Aortic smooth muscle cell (primary cell): Measurements from ENCODE around the genes CRYAB, HSPB2, C11orf52 and IL18.

GRCh38 chr11:110362874-110363749 lies 66.6 kb upstream of the FDX1 start:
- RRBS, result no CpG with 5 or more reads among the region's 7 CpGs

DNA sequence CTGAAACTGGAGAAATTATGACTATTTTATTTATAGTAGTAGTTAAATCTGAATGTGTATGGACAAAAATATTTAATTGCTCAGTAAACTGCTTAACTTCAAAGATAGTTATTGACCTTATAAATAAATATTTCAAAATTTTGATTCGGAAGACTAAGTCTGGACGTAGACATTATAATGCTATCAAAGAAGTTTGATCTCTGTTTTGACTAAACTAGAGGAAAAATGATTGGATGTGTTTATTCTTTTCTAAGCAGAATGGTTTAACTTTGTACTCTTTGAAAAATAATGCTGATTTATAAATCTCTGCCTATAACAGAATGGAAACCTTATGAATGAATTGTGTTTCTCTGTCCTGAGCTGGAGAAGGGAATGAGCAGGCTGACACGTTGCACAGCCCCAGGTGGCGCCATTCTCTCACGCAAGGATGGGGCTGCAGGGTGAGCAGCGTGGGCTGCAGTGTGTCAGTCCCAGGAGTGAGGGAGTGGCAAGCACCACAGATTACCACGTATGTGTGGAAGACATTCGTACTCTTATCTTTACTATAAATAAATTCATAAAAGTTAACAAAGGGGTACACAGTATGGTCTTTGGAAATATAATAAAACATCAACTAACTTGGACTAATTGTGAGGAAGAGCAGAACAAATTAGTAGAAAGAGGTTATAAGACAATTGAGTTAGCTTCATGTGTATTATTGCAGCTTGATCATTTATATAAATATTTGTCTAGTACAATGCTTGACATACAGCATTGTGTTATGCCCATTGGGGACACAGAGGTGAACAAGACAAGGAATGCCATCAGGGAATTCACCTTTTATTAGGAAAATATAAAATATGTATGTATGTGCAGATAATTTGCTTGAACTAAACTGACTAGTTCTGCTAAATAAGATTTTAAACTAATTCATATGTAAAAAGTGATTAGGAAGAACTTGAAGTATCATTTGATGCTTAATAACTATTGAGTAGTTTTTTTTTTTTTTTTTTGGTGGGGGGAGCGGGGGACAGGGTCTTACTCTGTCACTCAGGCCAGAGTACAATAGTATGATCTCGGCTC lies 33.5 kb downstream of the FDX1 start:
- RRBS, result no CpG with 5 or more reads among the region's 10 CpGs

GRCh38 chr11:110522256-110522695 lies 92.5 kb downstream of the FDX1 start:
- RRBS, result no CpG with 5 or more reads among the region's 4 CpGs

- RRBS, result no CpG with 5 or more reads among the region's 5 CpGs
Measured at GRCh38 chr11:111120635-111121096, 124.9 kb upstream of the POU2AF2 start.

- RRBS, result no CpG with 5 or more reads among the region's 14 CpGs
Measured at GRCh38 chr11:111378150-111379078, 661 bp downstream of the POU2AF1 start.

- RRBS, result no CpG with 5 or more reads among the region's 10 CpGs
Measured at GRCh38 chr11:111416892-111417556, 37.9 kb upstream of the POU2AF1 start.

GRCh38 chr11:111602993-111603925 lies 1.0 kb downstream of the SIK2 start:
- RRBS, result under 1% methylated on average over 19 of the region's 37 CpGs

DNA sequence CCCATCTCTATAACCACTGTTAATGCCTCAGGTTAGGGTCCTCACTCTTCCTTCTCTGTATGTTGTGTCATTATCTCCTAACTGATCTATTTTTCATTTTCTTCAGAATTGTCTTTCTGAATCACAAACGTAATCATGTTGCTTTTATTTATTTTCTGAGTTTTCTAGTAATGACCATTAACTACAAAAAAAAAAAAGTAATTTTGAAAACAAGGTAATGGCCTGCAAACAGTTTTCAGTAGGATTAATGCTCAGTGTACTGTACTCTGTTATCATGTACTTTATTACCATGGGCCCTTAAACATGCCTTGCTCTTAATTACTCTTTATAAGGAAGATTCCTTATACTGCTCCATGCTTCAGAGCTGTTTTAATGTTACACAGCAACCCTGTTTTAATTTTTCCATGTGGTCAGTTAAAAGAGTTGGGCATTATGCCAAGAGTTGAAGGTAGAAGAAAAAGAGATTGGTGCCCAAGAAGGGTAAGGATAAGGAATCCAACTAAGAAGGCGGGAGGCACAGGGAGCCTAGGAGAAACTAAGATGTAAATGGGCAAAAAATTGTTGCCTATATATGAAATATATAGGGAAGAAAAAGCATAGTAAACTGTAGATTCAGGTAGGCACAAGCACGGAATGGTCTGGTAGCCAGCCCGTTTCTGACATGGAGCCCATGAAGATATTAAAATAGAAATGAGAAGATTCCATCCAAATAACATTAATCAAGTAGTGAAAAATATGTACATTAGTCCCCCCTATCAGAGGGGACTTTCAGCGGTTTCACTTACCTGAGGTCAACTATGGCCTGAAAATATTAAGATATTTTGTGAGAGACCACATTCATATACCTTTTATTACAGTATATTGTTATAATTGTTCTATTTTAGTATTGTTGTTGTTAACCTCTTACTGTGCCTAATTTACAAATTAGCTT lies 24.5 kb downstream of the SIK2 start:
- RRBS, result no CpG with 5 or more reads among the region's 5 CpGs

GRCh38 chr11:111630062-111631009 lies 28.1 kb downstream of the SIK2 start:
- RRBS, result no CpG with 5 or more reads among the region's 2 CpGs

DNA sequence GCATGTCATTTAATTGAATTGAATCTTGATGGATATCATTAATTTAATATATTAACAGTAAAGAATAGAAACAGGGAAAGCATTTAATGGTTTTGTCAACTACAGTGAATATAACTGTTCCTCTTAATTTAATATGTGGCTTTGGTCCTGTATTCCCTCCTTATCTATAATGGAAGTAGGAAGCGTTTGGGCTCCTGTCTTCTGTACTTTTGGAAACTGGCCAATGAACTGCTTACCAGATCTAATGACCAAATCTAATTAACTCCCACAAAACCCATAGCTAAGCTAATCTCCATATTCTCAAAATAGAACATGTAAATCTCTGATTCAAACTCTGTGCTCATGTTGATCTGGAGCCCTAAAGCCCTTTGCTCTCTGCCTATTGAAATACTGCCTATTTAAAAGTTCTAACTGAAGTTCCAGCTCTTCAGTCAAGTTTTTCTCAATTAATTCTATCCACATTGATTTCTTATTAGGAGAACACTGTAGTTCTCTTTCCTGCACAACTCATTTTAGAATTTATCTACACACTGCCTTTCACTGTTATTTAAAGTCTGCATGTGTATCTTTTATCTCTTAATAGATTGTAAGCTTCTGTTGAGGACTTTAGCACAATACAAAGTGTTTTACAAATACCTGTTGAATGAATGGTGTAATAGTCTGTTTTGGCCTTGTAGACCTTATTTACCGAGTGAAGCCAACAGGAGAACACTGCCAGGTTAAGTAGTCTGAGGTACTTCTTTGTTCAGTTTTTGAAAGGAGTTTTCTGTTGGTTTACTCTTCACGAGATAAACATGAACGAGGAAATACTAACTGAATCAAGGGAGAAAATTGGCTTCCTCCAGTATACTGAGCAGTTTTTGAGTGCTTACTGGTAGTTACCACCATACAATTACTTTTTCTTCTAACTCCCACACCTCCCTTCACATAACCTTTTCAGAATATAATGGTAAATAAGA lies 30.8 kb downstream of the SIK2 start:
- RRBS, result no CpG with 5 or more reads among the region's 4 CpGs

DNA sequence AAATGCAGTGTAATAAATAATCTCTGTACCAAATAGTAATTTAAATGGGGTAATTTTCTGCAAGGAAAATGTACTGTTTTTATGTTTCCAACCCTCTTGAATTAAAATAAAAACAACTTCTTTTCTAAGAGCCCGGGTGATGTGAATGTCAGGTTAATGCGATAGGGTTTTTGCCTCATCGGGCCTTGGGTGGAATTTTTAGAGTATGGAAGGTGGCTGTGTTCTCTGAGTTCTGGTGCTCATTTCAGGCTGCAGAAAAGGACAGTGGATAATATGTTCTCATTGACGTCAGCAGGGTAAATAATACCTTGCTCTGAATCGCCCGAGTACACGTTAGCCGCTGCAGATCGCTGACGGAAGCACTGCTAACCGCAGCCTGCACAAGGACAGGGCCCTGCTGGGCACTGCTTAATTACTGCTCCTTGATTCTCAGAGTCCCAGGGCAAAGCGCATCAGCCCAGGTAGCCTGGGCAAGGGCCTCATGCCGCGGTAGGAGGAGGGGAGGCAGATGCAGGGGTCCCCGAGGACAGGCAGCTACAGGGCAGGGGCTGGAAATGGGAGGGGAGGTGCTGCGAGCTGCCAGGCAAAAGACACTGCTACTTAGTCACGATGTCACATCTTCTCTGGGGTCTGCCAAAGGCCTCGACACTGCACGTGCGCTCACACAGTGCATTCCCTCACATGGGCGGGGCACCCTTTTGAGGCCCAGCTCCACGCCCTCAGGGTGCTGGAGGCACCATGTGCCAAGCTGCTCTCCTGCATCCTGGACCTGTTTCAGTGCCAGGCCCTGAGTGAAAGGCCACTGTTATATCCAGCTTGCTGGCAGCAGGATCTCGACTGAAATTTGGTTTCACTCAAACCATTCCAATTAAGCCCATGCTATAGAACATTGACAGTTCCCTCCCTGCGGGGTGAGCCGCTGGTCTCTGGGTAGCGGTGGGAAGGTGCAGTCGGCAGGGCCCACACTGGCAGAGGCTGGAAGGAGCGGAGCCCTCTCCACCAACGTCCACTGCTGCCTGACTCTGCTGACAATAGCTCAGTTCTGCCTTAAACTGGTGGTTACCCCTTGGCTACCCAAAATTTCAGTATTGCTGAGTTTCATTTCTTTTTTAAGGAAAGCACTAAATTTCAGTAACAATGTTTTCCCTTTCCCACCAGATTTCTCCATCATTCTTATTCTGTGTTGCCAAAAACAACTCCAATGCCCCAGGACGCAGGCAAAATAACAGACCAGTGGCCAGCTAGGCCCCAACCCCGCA lies 35.0 kb downstream of the PPP2R1B start:
- RRBS, result no CpG with 5 or more reads among the region's 31 CpGs

GRCh38 chr11:111733972-111735036 lies 31.9 kb downstream of the PPP2R1B start:
- RRBS, result no CpG with 5 or more reads among the region's 13 CpGs

GRCh38 chr11:111819015-111819767 lies 52.2 kb downstream of the ALG9 start:
- RRBS, result no CpG with 5 or more reads among the region's 1 CpG

DNA sequence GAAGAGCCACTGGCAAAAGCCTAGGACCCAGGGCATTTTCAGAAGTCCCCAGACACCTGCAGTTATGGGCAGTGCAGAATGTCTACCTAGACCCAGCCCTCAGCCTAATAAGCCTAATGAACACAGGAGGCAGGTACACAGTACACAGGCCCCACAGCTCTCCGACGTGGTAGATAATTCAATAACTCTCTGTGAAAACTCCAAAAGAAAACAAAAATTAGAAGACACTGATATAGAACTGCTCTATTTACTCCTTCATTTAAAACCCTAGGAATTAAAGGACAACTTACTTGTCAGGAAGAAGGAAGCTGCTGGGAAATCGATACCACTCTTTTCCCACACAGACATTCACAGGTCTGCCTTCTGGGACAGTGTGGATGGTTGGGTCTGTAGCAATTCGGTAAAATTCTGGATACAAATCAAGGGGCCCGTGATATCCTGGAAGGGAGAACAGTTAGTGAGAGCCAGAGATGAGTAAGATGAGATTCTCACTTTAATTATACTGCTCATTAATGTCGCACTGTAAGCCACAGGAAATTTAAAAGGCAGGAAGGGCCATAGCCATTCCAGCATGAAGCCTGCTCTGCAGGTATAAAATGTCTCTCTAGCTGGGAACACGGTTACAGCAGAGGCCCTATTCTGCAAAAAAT lies 34.1 kb downstream of the ALG9 start:
- RRBS, result no CpG with 5 or more reads among the region's 7 CpGs

DNA sequence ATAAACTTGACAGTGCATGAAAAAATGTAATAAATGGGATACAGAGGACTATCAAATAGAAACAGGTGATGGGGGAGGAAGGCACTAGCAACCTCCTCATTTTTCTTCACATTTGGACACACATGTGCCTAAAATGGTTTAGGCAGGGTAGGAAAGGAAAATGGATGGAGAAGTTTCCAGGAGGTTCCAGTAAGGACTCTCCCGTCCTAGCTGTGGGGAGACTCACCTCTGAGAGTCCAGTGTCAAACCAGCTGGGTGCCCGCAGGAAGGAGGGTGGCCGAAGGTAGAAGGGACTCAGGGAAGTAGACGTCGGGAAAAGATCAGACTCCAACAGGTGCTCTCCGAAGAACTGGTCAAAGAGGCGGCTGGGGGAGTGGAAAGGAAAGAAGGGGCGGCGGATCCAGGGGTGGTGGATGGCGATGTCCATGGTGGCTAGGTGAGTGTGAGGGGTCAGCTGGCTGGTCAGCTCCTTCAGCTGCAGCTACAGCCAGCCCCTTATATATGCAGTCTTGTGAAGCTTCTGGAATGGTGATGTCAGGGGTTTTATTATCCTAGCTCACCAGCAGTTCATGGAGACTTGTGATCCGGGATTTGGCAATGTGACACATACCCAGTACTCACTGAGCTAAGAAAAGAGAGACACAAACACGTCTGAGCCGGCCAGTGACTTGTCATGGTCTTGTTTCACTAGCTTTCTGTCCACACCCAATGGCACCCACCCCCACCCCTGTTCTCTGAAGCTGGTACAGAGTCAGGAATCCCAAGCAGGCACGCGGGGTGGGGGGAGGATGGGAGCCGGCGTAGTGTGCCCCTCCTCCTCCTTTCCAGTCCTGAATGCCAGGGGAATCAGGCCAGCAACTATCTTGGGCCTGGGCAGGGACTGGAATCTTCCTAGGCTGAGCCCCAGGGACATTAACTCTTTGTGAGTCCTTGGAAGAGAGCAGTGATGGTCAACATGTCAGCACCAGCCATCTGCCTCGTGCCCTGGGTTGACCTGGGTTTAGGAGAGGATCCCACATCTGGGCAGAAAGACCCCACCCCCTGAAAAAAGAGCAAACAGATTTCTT lies at the start of gene CRYAB:
TSS of gene CRYAB (minus strand) at position 473 of the 1,067 bp plus-strand sequence.
- RRBS, result 4% methylated on average over 3 of the region's 18 CpGs

DNA sequence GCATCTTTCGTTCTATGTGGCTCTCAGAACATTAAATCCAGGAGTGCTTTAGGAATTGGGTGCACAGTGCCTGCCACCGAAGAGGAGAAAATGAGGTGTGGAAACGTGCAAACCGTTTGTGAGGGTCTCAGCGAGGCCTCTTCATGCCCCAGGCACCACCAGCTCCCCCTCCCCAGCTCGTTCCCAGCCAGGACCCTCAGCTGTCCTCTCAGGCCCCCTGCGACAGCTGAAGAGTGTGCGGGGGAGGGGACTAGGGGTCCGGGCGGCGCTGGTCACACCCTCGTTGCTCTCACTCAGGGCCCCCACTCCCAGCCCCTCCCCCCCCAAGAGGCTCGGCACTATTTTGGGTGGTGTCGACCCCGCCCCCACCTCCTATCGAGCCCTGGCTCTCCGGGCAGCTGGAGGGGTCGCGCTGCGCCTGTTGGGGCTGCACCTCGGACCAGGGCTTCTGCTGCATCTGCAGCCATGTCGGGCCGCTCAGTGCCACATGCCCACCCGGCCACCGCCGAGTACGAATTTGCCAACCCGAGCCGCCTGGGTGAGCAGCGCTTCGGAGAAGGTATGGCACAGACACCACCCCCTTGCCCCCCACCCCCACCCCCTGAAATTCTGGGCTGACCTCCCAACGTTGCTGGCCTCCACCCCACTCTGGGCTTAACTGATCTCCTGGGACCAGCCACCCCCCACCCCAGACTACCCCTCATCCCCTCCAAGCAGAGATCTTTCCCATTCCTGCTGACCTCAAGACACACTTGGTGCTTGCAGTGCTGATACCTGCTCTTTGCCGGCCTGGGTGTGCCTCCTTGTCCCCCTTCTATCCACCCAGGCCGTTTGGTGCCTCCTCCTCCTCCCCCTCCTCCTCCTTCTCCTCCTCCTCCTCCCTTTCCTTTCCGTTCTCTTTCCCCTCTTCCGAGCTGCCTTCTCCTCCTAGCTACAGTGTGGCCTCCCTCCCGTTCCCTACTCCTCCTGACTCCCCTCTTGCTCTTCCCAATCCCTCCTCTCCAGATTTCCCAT lies at the start of gene HSPB2:
TSS of gene HSPB2 (plus strand) at position 370 of the 1,014 bp plus-strand sequence.
- RRBS, result 11% methylated on average over 7 of the region's 37 CpGs

DNA sequence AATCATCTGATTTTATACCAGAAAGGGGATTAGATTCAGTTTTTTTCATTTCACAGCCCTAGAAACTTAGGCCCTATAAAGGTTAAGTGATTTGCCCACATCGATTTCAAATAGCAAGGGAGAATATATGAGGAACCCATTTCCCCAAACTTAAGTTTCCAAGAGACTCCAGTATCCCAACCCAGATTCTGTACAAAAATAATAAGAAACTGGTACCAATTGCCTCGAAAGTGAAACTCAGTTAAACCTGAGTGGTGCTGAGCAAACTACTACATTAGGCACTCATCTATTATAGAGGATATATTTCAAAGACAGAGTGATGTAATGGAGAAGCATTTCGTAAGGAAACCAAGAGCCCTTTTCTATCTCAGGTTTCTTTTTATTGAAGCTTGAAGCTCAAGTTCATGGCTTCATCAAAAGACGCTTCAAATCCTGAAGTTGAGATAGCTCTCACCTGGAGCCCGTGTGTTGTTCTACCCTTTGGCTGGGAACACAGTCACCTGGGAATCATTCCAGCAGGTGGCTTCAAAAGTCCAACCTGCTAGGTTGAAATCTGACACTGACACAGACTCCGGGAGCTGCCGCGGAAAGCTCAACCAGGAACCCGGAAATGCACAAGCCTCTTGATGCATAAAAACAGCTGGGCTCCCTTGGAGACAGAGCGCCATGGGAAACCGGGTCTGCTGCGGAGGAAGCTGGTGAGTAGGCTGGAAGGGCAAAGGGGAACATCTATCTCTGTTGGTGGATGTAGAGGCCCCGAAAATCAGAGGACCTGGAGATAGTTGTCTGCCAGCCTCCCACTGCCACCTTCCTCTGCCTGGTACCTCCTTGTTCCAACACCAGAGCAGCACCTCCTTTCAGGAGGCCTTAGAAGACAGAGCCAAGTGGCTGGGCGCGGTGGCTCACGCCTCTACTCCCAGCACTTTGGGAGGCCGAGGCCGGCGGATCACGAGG lies at the start of gene C11orf52:
TSS of gene C11orf52 (plus strand) at position 607 of the 954 bp plus-strand sequence.
- RRBS, result 28% methylated on average over 3 of the region's 20 CpGs

DNA sequence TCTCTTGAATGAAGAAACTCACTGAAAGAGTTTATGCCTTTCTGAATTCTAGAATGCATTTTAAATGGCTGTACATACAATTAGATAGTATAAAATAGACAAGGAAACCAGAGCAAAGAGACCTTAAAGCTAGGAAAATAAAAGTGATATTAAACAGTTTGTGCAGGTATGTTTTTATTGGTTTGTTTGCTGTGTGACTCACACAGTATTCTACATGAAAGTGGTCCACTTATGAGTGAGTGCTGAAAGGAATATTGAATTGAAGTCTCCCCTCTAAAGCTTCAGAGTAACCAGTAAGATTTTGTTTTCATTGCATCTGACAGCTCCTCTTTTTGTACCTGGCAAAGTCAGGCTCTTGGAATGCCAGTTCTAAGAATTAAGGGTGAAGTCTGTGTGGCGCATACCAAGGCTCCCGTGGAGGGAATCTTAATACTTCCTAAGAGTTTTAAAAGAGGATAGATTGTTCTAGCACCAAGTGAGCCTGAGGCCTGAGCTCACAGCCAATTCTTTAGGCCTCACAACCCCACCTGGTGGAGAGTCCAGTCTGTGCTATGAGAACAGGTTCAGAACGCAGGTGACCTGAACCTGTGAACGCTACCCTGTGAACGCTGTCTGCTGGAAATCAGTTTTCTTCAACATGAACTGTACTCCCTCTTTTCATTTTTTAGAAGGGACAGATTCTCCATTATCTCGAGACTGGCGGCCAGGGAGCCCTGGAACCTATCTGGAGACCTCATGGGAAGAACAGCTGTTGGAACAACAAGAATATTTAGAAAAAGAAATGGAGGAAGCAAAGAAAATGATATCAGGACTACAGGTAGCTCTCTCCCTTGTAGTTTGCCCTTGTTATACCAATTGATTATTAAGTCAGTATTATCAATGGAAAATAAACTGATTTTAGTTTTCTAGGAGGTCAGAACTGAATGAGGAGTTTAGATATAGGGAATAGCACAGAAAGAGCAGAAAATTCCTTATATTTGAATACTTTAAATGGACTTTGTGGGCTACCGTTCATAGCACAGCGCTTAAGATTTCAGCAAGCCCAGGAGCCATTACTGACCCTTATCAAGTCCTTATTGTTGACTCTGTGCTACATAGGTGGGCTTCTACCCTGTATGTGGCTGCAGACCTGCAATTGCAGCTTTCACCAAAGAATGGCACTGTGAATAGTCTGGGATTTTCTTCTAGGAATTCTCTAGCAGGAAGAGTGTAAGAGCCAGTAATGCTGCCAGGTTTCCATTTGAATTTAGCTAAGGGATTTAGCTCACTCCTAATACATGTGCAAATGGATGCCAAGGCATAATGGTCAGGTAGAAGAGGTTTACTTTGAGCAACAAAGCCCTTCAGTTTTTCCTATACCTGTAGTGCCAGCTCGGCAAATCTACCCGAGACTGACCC lies 43.0 kb upstream of the DLAT start:
- RRBS, result no CpG with 5 or more reads among the region's 11 CpGs

- RRBS, result no CpG with 5 or more reads among the region's 5 CpGs
Measured at GRCh38 chr11:112143913-112144531, 19.9 kb downstream of the IL18 start.

DNA sequence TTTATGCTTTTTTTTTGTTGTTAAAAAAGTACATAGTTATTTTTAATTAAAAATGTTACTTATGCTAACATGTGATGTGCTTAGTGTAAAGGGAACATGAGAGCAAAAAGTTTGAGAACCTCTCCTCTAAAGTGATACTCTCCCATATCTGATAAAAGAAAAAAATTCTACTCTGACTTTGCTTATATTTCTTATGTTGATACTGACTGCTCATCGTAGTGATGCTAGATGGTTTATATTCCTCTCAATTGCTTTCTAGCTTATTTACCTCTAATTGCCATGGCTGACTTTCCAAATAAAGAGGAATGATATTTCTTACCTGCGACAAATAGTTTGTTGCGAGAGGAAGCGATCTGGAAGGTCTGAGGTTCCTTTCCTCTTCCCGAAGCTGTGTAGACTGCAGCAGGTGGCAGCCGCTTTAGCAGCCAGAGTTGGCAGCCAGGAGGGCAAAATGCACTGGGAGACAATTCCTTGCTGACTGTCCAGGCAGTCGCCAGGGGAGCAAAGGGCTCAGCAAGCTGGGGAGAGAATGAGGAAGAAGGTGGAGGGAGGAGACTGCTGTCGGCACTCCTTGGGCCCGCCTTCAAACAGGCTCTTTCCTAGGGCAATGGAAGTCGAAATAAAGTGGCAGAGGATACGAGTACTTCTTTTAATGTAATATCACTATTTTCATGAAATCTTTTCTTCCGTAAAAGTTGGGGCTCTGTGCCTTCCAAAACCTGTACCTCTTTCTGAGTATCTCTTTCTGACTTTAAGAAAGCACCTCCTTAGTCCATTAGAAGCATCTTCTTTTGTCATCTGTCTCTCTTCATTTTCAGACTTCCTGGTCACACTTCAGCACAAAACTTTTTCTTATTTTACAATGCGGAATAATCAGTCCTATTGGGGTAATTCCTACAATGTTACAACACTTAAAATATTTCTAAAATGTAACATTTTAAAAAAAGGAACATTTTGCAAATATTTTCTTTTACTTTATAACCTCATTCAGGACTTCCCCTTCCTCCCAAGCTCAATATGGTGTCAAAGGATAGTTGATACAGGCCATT lies at the start of gene IL18:
TSS of gene IL18 (minus strand) at position 508 of the 1,049 bp plus-strand sequence.
- RRBS, result no CpG with 5 or more reads among the region's 13 CpGs